Epithelial cell of alveolus of lung (primary cell): ENCODE measurements around a stretch of chr2.

GRCh38 chr2:50614398-50614597, 417.6 kb downstream of the NRXN1 start:
- RAMPAGE, long total RNA: no peak
- RRBS: no CpG with 5 or more reads among the region's 3 CpGs

- RAMPAGE, long total RNA: no peak
Observed at GRCh38 chr2:52400737-52400950, 1367.0 kb upstream of the CHAC2 start.

GRCh38 chr2:52710213-52710611, 1057.4 kb upstream of the CHAC2 start:
- RAMPAGE, long total RNA: no peak
- RRBS: no CpG with 5 or more reads among the region's 3 CpGs

- RAMPAGE, long total RNA: no peak
- RRBS: 28% methylated on average over 2 of the region's 6 CpGs
Observed at GRCh38 chr2:53714124-53714656, 53.4 kb upstream of the CHAC2 start.

GRCh38 chr2:53787937-53788153, 1.0 kb downstream of the ERLEC1 start:
- RAMPAGE, long total RNA: no peak
- RRBS: no CpG with 5 or more reads among the region's 5 CpGs

GRCh38 chr2:53826563-53827279, 33.0 kb downstream of the GPR75 start:
- RAMPAGE, long total RNA: no peak
- RRBS: no CpG with 5 or more reads among the region's 3 CpGs

DNA sequence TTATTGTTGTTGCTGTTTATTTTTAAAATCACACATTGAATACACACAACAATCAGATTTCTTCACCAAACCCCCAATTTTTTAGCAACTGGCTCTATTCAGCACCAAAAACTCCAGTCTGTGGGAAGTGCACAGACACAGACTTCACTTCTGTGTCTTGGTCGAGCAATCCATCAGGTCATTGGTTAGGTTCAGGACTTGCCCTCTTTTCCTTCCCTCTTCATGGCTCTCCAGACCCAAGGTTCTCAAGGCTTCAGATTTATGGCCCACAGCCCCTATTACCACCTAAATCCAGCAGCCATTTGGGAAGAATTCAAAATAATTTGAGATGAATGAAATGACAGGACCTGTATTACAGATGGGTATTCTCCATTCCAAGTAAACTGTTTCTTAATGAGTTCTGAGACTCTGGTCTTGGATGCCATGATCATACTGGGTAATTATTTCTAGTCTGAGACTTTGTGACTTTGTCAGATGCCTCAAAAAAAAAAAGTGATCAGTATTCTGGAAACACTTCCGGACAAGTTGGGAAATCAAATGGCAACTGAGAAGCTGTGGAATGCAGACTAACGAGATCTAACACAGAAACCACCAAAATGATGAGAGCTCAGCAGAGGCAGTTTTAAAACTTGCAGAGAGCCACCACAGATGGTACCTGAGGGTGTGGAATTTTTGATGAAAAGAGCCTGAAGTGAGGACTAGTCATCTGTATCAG, 5.3 kb upstream of the GPR75 start:
- RAMPAGE, long total RNA: no peak
- RRBS: no CpG with 5 or more reads among the region's 3 CpGs

DNA sequence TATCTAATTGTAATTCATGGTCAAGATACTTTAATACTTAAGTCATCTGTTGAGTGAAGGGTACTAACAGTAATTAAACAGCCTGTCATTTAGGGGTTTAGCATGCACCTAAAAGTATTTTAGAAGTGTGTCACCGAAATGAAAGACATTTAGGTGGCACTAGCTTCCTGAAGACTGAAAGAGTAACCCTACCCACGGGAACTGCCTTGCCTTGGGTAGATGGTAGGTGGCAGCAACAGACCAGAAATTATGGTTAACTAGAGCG, 135.9 kb downstream of the ACYP2 start:
- RAMPAGE, long total RNA: no peak
- RRBS: no CpG with 5 or more reads among the region's 3 CpGs

DNA sequence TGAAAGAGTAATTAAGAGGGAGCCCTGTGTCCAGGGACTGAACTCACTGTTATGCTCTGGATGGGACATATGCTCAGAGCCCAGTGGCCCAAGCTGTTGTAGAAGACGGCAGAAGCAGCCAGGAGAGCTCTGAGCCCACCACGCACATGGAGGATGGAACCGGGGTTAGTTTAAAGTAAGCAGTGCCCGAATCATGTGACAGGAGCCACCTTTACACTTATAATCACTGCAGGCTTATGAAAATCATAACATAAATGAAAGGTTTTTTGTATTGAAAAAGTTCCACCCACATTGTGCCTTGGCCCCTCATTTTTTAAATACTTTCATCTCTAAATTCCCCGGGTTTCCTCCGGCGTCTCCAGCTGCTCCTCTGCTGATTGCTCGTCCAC, 36.2 kb upstream of the SPTBN1 start:
- RAMPAGE, long total RNA: no peak
- RRBS: no CpG with 5 or more reads among the region's 8 CpGs

- RAMPAGE, long total RNA: no peak
- RRBS: no CpG with 5 or more reads among the region's 8 CpGs
Observed at GRCh38 chr2:54422107-54422602, 34.0 kb upstream of the SPTBN1 start.

- RAMPAGE, long total RNA: no peak
- RRBS: no CpG with 5 or more reads among the region's 12 CpGs
Observed at GRCh38 chr2:54570727-54571568, 114.8 kb downstream of the SPTBN1 start.

DNA sequence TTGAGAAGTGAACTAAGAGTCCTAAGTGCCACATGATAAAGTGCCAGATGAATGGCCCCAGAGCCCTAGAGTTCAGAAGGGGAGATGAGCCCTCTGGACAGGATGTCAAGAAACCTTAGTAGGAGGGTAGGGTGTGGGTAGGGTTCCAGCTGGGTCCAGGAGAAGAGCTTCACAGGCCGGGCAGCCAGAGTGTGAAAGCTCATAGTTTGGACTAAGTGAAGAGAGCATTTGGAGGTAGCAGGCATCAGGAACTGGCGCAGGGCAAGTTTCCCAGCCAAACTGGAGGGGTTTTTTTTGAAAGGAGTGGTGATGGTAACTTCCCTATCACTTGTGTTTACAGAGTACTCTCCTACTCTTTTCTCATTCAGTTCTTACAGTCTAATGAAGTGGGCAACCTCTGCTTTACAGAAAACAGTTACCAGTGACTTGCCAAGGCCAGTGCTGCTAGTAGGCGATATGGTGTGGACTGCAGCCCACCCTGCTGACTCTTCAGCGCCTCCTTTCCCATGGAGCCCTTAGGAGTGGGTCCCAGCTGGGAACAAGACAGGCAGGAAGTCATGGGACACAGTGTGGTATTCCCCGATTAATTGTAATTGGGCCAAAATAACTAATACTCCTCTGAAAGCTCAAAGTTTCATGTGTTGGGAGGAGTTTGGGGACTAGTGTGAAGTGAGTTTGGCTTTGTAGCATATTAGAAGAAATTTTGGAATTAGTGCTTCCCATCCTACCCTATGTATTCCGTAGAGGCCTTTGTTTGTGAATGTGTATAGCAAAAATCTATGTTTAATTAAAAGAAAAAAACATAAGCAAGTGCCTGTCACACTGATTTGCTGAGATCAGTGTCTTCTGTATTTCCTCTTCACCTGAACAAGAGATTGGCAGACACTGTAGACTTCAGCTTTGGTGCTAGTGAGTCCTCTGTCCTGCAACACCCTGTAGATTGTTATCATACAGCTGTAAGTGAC, 120.1 kb upstream of the EML6 start:
- RAMPAGE, long total RNA: no peak
- RRBS: no CpG with 5 or more reads among the region's 6 CpGs

GRCh38 chr2:54668639-54669320, 54.7 kb upstream of the EML6 start:
- RAMPAGE, long total RNA: no peak
- RRBS: no CpG with 5 or more reads among the region's 9 CpGs

DNA sequence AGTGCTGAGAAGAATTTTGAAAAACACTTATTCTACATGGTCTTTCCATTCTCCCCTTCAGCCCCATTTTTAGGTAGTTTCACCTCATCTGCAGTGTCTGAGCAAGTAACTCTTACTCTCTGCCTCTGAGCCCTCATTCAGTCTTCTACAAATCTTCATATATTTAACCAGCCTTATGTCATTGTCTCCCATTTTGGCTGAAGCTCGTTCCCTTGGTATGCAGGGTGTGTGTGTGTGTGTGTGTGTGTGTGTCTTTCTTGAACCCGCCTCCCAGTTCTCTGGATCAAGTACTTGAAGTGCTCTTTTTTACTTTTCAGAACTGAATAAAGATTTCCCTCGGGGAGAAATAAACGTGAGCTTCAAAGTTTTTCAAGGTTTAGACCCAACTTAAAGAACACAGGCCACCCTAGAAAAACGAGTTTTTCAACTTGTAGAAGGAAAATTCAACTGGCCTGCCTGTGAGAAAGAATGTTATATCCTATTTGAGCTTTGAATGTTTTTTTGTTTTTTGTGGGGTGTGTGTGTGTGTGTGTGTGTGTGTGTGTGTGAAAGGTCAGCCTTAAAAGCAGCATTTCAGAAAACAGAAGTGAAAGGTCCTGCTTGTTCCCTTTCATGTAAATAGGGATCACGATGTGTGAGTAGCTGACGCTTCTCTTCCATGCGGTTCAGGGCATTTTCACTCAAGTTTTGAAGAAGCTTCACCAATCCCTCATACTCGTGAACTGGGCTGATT, 50.8 kb upstream of the EML6 start:
- RAMPAGE, long total RNA: no peak
- RRBS: no CpG with 5 or more reads among the region's 9 CpGs

- RAMPAGE, long total RNA: no peak
- RRBS: no CpG with 5 or more reads among the region's 4 CpGs
Observed at GRCh38 chr2:54956392-54956813, 93.8 kb downstream of the RTN4 start.

DNA sequence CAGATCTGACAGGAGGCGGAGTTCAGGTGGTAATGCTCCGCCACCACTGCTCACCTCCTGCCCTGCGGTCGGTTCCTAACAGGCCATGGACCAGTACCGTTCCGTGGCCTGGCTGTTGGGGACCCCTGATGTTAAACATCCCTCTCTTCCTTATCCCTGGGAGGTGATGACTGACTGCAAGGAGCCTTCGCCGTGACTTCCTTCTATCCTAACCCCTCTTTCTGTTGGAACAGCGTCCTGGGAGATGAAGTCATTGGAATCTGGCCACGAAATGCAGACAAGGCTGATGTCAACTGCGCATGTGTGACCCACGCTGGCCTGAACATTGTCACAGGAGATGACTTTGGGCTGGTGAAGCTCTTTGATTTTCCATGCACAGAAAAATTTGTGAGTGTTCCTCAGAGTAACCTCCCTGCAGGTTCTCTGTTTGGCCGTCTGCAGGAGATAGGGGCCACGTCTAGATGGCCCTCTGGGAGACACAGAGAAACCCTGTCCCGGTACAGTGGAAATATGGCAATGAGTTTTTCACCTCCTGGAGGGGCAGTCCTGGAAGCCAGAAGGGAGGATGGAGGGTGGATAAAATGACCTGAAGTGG, 82.3 kb downstream of the RTN4 start:
- RAMPAGE, long total RNA: no peak
- RRBS: no CpG with 5 or more reads among the region's 15 CpGs

- RAMPAGE, long total RNA: no peak
- RRBS: no CpG with 5 or more reads among the region's 3 CpGs
Observed at GRCh38 chr2:55000360-55000791, 49.9 kb downstream of the RTN4 start.

DNA sequence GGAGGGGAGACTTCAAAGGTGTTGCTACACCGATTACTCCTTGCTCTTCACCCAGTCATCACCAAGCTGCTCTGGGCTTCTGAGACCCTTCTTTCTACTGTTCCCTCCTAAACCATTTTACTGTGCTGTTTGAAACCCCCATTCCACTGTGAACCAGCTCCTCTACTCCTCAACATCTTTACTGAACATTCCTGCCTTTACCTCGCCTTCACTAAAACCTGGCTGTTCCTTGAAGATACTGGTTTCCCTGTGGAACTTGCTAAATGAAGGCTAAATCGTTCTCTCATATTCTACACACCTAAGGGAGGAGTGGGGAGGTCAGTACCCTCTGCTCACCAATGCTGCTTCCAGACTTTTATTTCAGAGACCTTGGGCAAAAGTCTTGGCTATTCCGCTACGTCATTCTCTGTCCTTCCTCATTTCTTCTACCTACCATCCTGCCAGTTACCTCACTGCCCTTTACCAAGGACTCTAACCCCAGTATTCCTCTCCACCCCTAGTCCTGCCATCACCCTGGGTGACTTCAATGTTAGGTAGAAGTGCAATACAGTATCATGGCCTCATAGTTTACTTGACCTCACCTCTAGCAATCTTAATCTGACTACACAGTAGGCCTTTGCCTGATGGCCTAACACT, 27.9 kb downstream of the RTN4 start:
- RAMPAGE, long total RNA: no peak
- RRBS: no CpG with 5 or more reads among the region's 5 CpGs

DNA sequence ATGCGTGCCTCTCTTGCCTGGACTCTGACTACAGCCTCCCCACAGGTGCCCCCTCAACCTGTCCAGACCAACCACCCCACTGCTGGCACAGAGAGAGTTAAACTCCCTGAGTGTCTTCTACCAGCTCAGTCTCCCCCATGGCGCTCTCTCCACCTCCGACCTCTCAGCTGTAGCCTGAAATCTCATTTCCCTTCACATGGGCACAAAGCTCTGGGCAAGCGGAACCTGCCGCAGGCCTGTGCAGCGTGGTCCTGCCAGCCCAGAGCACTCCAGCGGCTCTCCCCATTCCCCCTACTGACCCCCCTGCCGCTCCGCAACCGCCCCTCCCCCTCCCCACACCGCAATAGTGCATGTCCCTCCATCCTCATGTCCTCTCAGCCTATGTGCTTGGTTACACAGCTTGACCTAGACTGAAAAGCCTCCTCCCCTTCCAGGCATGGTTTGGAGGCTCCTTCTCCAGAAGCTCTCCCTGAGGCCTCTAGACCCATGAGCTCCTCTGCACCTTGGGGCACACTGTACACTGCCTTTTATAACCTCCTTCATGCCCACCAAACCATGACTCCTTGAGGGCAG, 87.4 kb upstream of the RTN4 start:
- RAMPAGE, long total RNA: no peak
- RRBS: no CpG with 5 or more reads among the region's 11 CpGs

DNA sequence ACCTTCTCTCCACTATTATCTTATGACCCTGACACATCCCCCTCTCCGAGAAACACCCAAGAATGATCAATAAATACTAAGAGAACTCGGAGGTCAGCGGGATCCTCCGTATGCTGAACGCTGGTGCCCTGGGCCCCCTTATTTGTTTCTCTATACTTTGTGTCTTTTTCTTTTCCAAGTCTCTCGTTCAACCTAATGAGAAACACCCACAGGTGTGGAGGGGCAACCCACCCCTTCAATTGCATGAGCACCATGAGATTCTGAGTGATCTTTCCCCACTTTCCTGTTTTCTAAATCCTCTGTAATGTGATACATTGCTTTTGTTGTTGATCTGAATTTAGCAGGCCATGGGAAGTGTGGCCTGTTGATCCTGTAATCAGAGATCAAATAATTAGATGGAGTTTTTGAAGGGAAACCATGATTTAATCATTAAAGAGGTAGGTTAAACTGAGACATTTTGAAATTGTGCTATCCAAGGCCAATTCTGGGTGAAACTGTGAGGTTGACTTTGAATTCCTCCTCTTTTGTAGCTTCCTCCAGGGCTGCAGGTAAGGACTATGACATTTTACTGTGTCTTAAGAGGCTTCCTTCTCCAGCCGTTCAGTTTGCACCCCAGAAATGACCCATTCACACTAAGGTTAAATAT, 11.1 kb upstream of the MTIF2 start:
- RAMPAGE, long total RNA: no peak
- RRBS: no CpG with 5 or more reads among the region's 7 CpGs